Endometrial microvascular endothelial cells (primary cell): ENCODE data around the genes ARFGAP1, RTEL1 and LIME1.

DNA sequence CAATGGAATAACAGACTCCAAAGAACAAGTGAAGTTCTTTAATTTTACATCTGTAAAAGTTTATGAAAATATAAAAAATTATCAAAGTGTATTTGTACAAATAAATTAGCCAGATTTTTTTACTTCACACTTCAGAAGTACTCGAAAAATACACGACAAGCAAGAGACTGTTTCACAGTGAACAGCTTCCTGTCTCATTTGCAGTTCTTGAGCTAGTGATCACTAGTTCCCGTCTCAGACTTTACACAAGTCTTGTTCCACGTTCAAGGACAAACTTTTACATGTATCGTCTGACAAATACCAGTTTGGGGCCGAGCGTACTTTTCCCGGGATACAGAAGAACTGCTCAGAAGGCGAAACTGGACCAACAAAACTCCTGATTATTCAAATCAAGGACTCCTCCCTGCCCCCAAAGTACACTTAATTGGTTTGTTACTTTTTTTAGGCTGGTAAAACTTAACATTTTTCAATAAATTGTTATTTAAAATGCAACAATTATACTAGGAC lies 16.5 kb upstream of the TCFL5 start:
- RAMPAGE, long total RNA, result no peak

- RAMPAGE, long total RNA, result no peak
Observed at GRCh38 chr20:62887519-62888069, 26.0 kb upstream of the TCFL5 start.

DNA sequence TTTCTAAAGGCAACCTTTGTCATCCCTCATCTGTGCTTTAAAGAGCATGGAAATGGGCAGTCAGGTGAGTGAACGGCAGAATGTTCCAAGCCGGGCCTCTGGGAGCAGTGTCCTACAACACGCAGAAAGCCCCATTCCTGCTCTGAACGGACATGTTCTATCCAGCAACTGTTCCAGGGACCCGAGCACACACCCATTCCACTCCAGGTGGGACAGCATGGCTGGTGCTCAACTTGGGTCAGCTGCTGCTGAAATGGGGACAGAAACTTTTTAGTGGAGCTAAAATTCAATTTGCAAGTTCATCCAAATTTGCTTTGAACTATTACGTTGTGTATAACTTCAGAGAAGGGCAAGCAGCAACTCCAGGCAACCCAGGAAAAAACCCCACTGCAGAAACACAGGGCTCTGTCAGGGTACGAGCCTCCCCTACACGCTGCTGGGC lies 26.6 kb downstream of the DIDO1 start:
- RAMPAGE, long total RNA, result no peak

GRCh38 chr20:62928942-62929869 lies 2.9 kb upstream of the DIDO1 start:
- RAMPAGE, long total RNA, result no peak

GRCh38 chr20:62930370-62930864 lies 4.1 kb upstream of the DIDO1 start:
- RAMPAGE, long total RNA, result no peak

- RAMPAGE, long total RNA, result no peak
Observed at GRCh38 chr20:62953643-62954587, 1.4 kb downstream of the SLC17A9 start.

- RAMPAGE, long total RNA, result no peak
Observed at GRCh38 chr20:63064227-63064911, 57.6 kb upstream of the BHLHE23 start.

DNA sequence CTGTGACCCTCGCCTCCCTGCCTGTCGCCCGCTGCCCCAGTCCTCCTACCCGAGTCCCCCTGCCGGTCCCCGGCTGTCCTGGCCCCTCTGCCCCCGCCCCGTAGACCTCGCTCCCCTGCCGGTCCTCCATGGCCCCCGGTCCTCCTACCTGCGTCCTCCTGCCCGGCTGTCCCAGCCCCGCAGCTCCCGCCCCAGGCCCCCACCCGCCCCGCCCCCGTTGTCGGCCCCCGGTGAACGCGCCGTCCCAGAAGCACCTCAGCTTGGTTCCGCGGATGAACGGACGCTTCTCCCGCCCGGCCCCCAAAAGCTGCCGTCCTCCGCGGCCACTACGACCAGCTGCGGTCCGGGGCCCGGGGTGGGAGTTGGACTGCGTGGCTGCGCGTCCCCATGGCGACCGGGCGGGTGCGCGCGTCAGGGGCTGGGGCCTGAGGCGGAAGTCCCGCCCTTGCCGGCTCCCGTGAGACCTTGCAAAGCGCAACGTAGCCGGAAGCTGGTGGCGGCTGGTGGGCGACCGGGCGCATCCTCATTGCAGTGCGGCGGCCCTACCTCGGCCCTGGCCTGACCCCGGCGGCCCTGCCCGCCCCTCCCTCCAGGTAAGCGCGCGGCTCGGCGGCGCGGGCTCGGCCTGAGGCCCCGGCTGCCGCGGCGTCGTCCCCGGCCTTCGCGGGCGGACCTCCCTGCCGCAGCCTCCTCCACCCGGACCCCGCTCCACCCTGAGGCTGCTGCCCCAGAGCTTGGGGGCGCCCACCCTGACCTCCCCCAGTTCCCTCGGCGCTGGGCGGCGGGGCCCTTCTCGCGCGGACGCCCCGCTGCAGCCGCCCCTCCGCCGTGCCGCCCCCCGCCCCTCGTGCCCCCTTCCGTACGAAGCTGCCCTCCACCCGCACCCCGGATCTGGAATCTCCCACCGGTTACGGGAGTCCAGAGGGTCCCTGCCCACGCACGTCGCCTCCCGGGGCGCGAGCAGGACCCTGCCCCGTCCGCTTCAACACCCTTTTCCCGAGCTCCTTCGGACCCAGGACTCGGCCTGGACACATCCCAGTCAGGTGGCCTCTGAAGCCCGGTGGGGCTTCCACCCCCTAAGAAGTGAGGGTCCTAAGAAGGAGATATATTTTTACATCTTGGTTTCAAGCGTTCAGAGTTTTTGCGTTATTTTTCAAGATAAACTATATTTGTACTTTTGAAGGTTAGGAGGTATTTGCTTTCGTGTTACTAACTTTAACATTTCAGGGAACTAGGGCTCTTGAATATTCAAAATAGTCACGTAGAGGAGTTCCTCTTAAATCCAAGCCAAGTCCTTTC lies at the start of gene ARFGAP1:
ARFGAP1 (plus strand) TSS at position 486 of the 1,299 bp plus-strand sequence.
- RAMPAGE, long total RNA, result start-site peak on the plus strand centred at position 491 of the sequence, 33 bp wide, 64 and 57 reads in 2 replicates

GRCh38 chr20:63273818-63274475 lies 1.3 kb downstream of the ARFGAP1 start:
- RAMPAGE, long total RNA, result no peak

GRCh38 chr20:63365154-63365715 lies 4.1 kb upstream of the CHRNA4 start:
- RAMPAGE, long total RNA, result no peak

DNA sequence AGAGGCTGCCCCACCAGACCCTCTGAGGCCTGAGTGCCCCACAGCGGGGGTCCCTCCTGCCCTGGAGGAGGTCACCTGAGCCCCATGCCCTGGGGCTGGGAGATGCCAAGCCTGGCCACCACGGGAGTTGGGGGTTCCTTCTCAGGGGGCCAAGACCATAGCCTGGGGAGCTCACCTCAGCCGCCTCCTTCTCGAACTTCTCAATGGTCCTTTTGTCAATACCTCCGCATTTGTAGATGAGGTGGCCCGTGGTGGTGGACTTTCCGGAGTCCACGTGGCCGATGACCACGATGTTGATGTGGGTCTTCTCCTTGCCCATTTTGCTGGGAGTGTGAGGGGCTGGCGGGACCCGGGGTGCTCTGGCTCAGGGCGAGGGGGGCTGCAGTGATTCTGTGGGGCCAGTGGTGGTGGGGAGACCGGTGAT lies 1.4 kb downstream of the EEF1A2 start:
- RAMPAGE, long total RNA, result no peak

- RAMPAGE, long total RNA, result no peak
Observed at GRCh38 chr20:63497869-63498789, 754 bp downstream of the EEF1A2 start.

DNA sequence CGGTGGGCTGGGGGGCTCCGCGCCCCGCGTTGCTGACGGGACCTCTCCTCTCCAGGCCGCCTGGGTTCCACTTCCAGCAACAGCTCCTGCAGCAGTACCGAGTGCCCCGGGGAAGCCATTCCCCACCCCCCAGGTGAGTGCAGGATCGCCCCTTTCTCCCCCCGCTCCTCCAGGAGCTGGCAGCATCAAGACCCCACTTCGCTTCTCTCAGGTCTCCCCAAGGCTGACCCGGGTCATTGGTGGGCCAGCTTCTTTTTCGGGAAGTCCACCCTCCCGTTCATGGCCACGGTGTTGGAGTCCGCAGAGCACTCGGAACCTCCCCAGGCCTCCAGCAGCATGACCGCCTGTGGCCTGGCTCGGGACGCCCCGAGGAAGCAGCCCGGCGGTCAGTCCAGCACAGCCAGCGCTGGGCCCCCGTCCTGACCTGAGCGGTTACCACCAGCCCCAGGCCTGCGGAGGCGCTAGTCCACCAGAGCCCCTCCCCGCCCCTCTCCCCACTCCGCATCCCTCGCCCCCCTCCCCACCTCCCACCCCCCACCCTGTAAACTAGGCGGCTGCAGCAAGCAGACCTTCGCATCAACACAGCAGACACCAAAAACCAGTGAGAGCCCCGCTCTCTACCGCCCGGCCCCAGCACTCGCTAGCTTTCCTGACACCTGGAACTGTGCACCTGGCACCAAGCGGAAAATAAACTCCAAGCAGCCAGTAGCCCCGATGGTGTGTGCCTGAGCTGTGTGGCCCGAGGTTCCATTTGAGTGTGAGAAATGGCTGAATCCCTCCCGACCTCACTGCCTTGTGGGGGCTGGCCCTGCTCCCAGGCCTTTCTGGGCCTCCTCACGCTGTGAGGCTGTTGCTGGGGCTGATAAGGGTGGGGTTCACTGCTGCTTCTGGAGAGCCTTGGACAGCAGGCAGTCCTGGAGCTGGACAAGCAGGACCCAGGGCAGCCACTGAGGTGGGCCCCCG lies 1.2 kb downstream of the PPDPF start:
- RAMPAGE, long total RNA, result no peak

GRCh38 chr20:63532230-63532911 lies 4.8 kb downstream of the PTK6 start:
- RAMPAGE, long total RNA, result no peak

DNA sequence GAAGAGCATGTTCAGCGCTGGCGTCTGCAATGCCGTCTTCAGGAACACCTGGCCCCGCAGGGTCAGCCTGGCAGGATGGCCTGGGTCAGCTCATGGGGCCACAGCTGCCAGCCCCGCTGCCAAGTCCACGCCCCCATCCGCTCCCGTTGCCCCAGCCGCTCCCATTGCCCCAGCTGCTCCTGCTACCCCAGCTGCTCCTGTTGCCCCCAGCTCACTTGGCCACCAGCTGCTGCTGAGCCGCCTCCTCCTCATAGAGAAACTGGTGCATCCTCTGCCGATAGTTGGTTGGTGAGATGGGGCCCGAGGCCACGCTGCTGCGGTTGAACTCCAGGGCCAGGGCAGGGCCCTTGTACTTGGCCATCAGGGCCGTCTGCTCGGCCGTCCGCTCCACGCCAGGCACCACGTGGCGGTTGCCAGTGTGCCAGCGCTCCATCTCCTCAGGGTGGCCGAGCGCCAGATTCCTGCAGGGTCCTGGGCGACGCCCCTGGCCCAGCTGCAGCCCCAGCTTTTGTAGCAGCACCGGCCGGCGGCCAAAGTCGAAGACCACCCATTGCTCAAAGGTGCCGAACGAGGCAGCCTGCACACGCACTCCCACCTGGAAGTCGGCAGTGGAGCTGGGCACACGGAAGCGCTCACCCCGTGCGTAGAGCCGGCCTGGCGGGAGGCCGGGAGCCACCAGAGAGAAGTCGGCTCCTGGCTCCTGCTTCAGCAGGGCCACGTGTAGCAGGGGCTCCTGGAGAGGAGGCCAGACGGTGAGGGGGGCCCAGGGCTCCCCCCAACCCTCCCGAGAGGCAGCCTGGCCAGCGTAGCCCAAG lies 4.9 kb downstream of the HELZ2 start:
- RAMPAGE, long total RNA, result no peak

- RAMPAGE, long total RNA, result no peak
Observed at GRCh38 chr20:63635208-63635711, 8.4 kb upstream of the GMEB2 start.

DNA sequence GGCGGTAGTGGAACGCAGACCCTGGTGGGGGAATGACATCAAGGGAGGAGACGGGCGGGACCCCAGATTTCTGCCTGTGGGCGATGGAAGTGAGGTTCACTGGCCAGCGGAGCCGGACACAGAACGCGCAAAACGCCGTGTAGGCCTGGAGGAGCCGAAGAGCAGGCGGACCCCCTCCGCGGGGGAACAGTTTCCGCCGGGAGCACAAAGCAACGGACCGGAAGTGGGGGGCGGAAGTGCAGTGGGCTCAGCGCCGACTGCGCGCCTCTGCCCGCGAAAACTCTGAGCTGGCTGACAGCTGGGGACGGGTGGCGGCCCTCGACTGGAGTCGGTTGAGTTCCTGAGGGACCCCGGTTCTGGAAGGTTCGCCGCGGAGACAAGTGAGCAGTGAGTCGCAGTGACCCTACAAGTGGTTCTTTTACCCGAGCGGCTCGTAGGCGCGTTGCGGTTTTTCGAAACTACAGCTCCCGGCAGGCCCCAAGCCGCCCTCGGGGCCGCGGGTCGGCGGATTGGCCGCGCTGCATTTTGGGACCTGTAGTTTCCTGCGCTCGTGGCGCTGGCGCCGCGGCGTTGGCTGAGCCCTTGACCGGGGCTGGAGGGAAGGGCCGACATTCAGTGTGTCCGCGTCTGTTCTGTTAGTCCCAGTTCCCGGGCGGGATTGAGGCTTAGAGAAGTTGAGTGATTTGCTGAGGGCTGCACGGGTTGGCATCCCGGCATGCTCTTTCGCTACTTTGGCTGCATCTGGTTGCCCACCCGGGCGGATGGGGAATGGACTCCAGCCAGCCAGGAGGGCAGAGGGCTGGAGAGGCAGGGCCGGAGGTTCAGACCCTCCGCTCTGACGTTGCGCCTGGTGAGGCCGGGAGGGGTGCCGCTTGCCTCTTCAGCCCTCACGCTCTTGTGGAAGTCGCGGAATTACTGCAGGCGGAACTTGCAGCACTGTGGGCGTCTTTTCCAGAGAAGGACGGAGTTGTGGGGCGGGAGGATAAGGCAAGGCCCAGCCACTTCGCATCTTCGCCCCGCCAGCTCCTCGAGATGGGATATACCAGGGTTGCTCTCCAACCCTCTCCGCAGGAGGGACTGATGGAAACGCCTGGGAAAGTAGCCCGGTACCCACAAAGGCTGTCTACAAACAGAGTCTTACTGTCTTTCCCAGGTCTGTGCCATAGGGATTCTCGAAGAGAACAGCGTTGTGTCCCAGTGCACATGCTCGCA lies at the start of gene RTEL1:
RTEL1 (plus strand) TSS at position 233 of the 1,212 bp plus-strand sequence.
- RAMPAGE, long total RNA, result no peak

DNA sequence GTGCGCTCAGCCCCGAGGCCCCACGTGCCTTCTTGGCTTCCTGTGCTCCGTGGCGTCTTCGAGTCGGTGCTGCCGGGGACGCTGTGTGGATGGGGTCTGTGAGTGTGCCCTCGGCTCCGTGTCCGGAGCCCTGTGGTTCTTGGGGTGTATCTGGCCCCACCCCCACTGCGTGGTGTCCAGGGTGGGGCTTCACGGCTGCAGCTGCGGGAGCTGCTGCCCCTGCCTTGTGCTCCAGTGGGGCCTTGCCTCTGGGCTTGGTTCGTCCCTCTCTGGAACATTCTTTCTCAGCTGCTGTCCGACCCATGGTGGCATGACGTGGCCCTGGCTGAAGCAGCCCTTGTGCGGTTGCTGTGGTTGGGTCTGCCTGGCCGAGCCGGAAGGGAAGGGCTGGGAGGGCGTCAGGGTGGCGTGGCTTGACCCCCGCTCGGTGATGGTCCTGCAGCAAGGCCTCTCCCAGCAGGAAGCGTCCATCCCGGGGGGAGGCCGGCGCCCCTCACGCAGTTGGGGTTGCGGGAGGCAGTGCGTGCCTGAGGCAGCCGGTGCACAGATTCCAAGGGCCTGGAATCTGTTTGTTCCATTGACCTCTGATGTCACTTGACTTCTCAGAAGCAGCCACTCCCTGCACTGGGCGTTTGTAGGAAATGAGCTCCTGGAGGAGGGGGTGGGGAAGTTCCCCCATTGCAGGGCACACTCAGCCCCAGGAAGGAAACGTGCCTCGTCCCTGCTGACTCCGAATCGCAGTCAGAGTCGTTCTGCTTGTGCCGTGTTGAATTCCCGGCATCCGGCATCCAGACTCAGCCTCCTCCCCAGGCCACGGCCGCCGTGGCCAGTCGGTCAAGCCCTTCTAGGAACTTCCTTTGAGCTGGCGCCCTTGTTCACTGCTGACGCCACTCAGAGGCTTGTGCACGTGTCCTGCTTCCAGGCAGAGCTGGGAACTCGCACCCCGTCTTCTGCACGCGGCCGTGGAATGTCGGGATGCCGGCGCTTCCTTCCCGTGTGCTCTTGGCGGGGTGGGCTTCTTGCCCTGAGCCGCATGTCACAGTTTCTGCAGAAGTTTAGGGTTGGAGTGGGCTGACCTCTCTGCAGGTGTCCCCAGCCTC lies 9.8 kb upstream of the TNFRSF6B start:
- RAMPAGE, long total RNA, result no peak

- RAMPAGE, long total RNA, result no peak
Observed at GRCh38 chr20:63736070-63736762, at the start of gene LIME1. Gene LIME1, plus strand, starts transcription at chr20:63736664.

GRCh38 chr20:63959229-63959822 lies 3.1 kb upstream of the UCKL1 start:
- RAMPAGE, long total RNA, result no peak